Smooth muscle cell (in vitro differentiated cells): ENCODE measurements around a stretch of chr9.

DNA sequence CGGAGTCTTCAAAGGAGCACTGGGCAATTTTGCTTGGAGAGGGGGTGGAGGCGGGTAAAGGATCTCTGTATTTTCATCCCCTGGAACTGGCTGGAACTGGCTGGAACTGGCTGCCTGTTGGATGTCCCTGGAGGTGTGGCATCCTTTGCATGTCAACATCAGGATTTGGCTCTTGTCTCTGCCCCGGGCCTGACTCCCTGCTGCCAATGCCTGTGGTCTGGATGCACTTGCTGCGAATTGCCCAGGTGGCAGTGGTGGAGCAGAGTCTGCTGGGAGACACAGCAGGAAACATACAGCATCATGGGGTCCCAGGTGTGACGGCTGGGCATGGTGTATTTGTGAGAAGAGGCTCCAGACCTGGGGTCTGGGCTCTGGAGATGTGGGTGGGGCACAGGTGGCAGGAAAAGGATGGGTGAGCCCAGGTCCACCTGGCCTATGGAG, 391.4 kb downstream of the GADD45G start:
- RAMPAGE, long total RNA: no peak

GRCh38 chr9:90919478-90920363, 118.1 kb downstream of the SYK start:
- RAMPAGE, long total RNA: no peak

DNA sequence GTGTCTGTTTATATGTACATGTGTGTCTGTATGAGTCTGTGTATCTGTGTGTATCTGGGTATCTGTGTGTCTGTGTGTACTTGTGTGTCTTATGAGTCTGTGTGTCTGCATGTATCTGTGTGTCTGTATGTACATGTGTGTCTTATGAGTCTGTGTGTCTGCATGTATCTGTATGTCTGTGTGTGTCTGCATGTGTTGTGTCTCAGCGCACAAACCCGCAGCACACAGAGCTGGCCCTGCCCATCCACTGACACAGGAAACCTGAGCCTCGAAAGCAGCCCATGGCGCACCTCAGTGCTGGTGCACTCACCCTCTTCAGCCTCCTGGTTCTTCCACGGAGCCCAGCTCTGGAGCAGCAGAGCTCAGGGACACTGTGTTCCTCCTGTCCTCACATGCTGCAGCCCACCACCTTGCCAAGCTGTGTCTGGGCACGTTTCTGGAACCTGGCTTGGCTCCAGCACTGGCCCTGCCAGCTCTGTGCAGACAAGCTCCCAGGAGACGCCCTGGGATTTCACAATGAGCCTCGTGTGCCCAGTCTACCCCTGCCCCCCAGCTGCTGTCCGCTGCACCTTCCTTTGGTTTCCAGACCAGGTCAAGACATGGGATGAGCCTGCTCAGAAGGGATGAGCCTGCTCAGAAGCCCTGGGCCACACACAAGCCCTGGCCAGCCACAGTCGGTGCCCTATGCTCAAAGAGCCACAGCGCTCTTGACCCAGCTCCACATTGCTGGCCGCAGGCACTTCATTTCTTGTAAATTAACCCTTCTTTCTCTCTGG, 119.5 kb downstream of the SYK start:
- RAMPAGE, long total RNA: no peak

DNA sequence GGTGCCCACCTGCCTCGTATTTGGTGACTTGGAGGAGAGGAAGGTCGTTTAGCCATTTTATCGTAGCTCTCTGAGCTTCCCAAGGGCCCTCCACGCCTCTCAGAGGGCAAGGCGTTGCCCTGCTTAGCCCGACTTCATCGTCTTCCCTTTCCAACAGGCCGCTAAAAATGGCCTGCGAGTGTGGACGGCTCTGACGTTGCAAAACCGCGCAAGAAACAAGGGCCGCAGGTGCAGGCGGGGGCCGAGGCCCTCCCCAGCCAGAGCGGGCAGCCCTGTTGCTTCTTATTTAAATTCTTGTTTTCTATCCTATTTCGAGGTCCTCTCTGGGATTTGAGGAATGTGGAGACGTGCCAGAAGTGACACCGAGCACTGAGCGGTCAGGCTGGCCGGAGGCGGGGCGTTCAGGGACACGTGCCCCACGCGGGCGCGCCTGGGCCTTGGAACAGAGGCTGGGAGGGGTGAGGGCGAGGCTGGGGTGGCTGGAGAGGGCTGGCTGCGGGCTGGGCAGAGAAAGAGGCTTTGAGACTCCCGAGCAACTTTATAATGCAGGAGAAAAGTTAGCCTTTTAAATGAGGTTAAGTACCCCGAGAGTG, 243.7 kb downstream of the AUH start:
- RAMPAGE, long total RNA: no peak

- RAMPAGE, long total RNA: no peak
Observed at GRCh38 chr9:91195388-91196749, 165.8 kb downstream of the AUH start.

GRCh38 chr9:91211168-91211731, 150.5 kb downstream of the AUH start:
- RAMPAGE, long total RNA: no peak

- RAMPAGE, long total RNA: no peak
Observed at GRCh38 chr9:91301051-91301732, 60.5 kb downstream of the AUH start.

GRCh38 chr9:91327060-91327621, 34.6 kb downstream of the AUH start:
- RAMPAGE, long total RNA: no peak

DNA sequence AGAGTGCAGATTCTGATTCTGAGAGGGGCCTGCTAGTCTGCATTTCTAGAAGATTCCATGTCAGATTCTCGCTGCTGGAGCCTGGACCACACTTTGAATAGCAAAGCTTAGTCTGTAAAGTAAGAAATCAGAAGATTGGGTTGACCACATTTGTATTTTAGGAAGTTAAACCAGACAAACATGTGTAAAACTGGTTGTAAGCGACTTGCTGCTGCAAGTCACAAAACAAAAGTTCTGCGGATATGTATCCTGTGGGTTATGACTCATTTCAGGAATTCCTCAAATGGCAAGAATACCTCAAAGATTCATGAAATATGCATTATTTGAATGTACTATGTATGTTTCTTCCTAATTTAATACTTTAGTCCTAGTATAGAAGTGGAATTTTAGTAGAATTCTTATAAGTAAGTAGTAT, 27.9 kb downstream of the NFIL3 start:
- RAMPAGE, long total RNA: no peak

DNA sequence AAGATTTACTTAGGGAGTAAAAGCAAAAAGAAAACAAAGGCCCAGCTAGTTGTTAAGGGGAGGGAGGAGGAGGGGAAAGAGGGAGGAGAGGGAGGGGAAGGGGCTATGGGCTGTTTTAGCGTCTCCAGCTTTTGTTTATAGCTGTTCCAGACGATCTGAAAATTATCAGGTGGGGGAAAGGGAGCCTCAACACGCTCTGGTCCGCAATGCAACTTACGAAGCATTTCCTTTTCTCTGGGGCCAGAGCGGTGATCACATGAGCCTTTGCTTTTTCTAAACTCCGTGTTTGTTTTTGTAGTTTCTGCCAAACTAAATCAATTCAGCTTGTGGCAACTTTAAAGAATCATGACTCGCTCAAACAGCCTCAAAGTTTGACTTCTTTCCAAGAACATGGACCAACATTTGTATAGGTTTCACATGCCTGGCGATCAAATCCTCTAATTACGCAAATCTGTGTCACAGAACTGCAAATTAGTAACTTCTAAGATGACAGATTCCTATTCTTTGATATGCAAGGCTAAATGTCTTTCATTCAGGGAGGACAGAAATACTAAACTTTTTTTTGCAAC, 132.2 kb downstream of the ROR2 start:
- RAMPAGE, long total RNA: no peak

DNA sequence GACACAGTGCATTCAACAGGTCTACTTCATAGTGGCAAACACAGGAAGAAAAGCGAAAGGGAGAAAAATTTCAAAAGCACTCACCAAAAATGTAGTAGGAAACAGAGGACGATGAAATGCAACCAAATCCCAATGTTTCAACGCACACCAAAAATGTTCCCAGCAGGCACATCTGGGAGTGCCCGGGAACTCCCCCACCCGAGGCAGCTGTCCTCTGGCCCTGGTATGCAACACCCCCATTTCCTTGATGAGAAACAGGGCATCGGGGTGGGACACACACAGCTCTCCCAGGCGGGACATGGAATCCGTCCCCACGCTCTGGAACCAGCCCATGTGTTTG, 125.6 kb downstream of the ROR2 start:
- RAMPAGE, long total RNA: no peak

DNA sequence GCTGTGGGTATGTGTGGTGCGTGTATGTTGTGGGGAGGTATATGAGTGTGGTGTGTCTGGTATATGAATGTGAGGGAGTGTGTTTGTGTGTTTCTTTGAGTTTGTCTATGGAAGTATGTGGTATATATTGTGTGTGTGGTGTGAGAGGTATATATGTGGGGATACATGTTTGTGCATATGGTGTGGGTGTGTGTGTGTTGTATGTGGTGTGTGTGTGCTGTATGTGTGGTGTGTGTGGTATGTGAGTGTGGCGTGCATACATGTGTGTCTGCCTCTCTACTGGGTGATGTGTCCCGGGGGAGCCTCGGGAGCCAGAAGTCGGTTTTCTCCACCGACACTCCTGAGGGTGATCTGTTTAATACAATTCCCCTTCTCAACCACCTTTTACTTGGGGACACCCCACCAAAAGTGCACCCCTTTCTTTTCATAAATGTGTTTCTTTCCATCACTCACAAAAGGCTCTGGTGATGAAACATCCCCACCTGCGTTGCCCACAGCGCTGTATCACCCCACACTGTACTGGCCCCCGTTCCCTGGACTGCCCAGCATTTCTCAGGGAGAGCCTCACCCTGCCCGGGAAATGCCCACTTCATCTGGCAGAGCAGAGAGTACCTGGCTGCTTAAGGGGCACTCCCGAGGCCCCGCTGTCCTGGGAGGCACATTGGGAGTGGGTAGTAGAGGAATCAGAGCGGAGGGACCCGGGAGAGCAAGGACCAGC, 110.4 kb downstream of the ROR2 start:
- RAMPAGE, long total RNA: no peak

- RAMPAGE, long total RNA: no peak
Observed at GRCh38 chr9:91899863-91900941, 49.8 kb downstream of the ROR2 start.

- RAMPAGE, long total RNA: no peak
Observed at GRCh38 chr9:91945384-91945632, 4.7 kb downstream of the ROR2 start.

DNA sequence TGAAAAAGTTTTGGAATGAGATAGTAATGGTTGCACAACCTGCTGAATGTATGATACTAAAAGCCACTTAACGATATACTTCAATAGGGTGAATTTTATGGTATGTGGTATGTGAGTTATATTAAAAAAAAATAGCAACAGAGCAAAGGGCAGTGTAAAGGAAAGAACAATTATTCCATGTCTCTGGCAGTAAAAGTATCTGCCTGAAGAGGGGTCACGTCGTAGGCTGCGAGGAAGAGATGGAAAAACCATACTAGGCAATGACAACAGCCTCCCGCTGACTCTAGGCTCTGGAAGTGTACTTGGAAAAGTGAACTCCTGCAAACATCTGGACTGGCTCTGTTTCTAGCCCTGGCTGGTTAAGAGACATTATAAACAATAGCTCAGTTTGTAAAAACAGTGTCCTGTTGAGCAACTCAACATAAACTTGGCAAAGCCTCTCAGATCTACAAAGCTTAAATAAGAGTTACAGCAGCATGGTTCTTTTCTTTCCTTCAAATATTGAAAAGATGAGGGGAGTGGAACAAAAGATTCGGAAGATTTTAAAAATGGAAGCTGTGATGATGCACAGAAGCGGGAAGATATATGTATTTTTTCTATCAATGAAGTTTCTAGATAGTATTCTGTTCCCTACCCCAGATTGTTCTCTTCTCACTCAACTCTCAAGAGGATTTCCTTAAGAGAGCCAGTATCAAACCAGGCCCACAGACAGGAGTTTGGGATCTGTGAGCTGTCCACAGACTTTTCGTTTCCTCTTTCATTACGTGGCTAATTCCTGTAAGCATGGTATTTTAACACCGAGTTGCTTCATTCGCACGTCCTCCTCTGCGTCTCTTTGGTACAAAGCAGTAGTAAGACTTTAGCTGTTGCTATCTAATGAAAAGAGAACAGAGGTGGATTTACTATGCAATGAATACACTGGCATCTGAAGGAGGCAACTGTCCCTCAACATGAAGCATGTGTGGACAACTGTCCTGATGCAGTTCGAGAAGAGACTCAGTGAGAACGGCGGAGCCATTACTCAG, 79.3 kb downstream of the SPTLC1 start:
- RAMPAGE, long total RNA: no peak

DNA sequence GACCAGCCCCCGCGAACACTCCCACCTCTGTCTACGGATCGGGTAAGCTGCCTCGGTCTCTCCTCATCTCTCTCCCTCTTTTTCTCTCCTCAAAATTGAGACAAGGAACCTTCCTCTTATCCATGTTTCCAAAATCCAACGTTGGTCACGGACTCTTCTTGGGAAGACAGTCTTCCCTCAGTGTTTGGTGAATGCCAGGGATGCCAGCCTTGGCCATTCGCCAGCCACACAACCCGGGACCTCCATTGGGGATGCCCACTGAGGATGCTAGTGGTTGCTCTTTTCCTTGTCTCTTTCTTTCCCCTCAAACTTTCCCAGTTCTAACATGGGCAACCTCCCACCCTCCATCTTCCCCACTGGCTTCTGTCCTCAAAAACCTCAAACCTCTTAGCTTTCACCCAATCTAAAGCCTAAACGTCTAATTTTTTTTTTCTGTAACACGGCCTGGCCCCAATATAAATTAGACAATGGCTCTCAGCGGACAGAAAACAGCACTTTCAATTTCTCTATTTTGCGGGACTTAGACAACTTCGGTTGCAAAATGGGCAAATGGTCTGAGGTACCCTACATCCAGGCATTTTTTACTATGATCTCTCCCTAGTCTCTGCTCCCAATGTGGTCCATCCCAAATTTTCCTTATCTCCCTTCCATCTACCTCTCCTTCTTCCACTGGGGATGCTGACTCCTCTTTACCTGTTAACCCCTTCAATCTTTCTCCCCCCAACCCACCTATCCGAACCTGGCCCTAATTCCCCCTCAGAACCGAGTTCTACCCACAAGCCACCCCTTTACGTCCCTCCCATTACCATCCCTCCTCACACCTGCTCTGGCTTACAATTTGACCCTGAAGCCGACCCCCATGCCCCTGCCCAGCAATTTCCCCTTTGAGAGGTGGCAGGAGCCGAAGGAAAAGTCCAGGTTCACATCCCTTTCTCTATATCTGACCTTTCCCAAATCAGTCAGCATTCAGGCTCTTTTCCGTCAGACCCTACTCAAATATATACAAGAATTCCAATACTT, 42.7 kb downstream of the SPTLC1 start:
- RAMPAGE, long total RNA: no peak

DNA sequence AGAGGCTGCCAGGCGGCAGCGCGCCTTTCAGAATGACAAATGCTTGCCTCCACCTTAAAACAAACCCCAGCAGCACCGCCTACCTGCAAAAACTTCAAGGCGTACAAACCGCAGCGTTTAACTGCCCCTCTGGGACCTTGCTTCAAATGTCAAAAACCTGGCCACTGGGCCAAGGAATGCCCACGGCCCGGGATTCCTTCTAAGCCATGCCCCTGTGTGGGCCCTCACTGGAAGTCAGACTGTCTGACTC, 41.5 kb downstream of the SPTLC1 start:
- RAMPAGE, long total RNA: no peak

DNA sequence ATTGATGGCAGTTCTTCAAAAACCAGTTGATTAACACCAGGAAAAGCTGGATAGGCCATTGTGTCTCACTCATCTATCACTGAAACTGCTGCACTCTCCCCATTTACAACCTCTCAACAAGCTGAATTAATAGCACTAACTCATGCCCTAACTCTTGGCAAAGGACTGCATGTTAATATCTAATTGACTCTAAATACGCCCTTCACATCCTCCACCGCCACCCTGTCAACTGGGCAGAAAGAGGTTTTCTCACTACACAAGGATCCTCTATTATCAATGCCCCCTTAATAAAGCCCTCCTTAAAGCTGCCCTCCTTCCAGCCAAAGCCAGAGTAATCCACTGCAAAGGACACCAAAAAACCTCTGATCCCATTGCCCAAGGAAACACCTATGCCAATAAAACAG, 39.3 kb downstream of the SPTLC1 start:
- RAMPAGE, long total RNA: no peak

DNA sequence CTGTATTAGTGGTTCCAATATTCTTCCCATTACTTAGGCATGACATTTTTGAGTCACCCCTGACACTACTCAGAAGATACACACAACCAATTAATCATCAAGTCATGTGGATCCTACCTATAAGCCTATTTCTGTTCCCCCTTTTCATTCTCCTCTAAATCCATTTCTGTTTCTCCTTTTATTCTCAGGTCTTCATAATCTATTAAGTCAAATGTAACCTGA, 693 bp downstream of the IARS1 start:
- RAMPAGE, long total RNA: no peak

DNA sequence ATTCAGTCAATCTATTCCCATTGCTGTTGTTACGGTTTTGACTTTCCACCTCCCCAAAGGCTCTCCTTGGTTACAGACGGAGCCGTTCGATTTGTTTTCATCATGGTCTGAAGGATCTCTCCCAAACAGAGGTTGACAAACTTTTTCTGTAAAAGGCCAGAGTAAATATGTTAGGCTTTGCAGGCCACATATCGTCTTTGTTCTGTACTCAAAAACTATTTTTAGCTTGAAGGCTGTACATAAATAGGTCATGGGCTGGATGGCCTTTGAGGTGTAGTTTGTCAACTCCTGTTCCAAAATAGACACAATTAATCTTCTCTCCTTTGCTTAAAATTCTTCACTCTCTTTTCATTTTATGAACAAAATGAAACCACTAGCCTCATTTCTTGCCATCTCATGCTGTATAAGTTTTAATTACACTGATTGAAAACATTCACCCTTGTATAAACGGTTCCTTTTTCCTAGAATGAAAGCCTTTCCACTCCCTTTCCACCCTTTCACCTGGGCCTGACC, 11.9 kb downstream of the NOL8 start:
- RAMPAGE, long total RNA: no peak